Peyer's patch (tissue), 4 donors: ENCODE measurements around the gene FMNL2.

GRCh38 chr2:152200473-152201323 is 25.1 kb upstream of the STAM2 start:
- PRO-cap: bidirectional peak, plus-strand start at chr2:152200820, minus-strand start at chr2:152200653
- RAMPAGE, long total RNA, 4 experiments: no peak in any of the 4 experiments

GRCh38 chr2:152334707-152335318 is at the start of gene FMNL2:
Gene FMNL2 (plus strand): TSS chr2:152335174.
- PRO-cap: bidirectional peak, plus-strand start at chr2:152335174, minus-strand start at chr2:152335023
- RAMPAGE, long total RNA, 4 experiments: start-site peak on the plus strand in 3 of 4 experiments, at chr2:152335096-152335204 at its widest, 9 to 24 reads per replicate

DNA sequence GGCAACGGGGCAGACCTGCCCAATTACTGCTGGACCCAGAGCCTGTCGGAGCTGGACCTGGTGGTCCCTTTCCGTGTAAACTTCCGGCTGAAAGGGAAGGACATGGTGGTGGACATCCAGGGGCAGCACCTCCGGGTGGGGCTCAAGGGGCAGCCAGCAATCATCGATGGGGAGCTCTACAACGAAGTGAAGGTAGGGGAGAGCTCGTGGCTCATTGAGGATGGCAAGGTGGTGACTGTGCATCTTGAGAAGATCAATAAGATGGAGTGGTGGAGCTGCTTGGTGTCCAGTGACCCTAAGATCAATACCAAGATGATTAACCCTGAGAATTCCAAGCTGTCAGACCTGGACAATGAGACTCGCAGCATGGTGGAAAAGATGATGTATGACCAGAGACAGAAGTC is 55.2 kb downstream of the FMNL2 start:
- PRO-cap: no peak
- RAMPAGE, long total RNA, 4 experiments: start-site peak on the plus strand in 1 of 4 experiments, centred at position 163 of the sequence, 6 reads per replicate

DNA sequence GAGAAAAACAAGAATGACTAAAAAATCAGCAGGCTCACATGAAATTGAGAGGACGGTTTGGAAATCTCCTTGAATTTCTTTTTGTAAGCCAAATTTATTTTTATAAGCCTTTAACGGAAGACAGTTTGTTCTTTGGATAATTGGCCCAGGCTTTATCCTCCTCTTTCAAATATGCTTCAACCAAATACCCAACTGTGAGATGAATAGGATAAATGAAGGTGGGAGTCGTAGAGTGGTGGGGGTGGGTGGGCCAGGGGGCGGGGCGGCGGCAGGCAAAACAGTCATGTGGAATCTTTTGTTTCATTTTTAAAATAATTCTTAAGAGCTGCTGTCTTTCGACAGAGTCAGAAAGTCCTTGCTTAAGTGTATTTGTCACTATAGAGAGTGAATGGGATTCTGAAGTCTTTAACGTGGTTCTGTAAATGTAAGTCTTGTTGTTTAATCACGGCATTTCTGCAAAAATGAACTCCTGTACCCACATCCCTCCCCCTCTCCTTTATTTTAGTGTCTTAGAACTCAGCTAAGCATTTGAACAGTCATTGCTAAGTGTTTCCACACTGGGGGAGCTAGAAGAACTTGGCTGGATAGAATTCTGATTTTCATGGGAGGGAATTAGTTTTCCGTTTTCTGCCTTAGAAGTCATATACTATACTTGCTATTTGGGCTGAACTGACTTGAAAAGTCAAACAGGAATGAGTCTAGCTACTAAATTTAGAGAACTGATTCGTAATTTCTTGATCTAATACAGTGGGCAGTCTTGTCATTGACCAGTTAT is 60.9 kb downstream of the FMNL2 start:
- PRO-cap: no peak
- RAMPAGE, long total RNA, 4 experiments: no peak in any of the 4 experiments

DNA sequence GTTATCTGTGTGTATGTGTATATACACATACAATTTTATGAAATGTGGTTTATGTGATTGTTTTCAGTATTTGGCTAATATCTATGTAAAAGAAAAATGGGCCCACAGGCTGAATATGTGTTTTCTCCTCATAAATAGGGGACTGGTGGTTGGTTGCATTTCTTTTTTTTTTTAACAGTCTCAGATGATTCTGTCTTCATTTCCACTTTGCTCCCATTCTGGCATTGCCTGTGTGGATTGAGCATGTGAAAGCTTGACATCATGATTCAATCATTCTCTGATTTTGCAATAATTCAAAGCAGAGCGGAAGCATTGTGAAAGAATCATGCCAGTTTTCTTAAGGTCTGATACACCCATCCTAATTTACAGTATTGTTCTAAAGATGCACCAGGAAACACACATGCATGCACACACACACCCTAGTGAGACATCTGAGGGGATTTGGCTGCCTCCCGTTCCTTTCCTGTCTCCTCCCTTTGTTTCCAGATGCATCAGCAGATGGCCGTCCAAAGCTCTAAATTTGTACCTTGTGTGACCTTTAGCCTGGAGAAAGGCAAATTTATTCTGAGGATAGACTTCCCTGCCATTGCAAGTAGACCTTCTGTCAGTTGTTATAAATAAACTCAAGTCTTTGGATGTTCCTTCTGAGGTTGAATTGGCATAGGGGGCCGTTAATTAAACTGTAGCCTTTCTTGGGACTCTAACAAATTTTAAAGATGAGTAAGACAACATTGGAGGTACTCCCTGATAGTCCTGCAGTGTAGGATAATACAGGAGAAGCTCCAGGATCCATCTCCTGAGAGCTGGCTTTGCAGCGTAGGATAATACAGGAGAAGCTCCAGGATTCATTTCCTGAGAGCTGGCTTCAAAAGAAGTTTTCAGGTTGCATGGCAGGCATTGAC is 97.3 kb downstream of the FMNL2 start:
- PRO-cap: no peak
- RAMPAGE, long total RNA, 4 experiments: no peak in any of the 4 experiments

DNA sequence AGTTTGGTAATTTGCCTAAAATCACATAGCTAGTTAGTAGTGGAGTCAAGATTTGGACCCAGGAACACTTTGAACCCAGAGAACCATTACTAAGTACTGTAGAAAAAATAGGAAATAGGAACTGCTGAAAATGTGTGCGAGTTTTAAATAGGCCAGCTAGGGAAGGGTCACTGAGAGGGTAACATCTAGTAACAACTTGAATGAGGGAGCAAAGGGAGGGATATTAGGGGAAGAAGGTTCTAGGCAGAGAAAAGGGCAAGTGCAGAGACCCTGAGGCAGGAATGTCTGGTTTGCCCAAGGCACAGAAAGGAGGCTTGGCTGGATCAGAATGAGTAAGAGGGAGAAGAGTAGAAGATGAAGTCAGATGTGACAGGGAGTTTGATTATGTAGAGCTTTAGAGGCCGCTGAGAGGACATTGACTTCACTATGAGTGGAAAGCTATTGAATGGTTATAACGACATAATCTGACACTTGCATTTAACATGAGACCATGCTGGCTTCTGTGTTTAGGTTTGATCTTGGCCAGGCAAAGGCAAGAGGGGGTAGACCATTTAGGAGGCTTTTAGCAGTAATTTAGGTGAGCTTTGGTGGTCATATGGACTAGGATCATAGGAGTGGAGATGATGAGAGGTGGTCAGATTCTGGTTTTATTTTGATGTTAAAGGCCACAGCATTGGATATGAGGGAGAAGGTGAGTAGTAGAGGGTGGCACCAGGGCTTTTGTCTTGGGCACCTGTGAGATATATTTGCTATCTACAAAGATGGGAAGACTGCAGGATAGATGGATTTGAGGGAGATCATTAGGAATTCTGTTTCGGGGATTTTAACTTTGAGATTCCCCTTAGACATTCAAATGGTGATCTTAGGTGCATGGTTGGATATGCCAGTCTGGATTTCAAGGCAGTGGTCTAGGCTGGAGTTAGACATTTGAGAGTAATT is 140.5 kb downstream of the PRPF40A start:
- PRO-cap: no peak
- RAMPAGE, long total RNA, 4 experiments: no peak in any of the 4 experiments

GRCh38 chr2:152594796-152595309 is 122.4 kb downstream of the PRPF40A start:
- PRO-cap: no peak
- RAMPAGE, long total RNA, 4 experiments: no peak in any of the 4 experiments

- PRO-cap: no peak
- RAMPAGE, long total RNA, 4 experiments: no peak in any of the 4 experiments
Observed at GRCh38 chr2:152611753-152612041, 105.6 kb downstream of the PRPF40A start.

DNA sequence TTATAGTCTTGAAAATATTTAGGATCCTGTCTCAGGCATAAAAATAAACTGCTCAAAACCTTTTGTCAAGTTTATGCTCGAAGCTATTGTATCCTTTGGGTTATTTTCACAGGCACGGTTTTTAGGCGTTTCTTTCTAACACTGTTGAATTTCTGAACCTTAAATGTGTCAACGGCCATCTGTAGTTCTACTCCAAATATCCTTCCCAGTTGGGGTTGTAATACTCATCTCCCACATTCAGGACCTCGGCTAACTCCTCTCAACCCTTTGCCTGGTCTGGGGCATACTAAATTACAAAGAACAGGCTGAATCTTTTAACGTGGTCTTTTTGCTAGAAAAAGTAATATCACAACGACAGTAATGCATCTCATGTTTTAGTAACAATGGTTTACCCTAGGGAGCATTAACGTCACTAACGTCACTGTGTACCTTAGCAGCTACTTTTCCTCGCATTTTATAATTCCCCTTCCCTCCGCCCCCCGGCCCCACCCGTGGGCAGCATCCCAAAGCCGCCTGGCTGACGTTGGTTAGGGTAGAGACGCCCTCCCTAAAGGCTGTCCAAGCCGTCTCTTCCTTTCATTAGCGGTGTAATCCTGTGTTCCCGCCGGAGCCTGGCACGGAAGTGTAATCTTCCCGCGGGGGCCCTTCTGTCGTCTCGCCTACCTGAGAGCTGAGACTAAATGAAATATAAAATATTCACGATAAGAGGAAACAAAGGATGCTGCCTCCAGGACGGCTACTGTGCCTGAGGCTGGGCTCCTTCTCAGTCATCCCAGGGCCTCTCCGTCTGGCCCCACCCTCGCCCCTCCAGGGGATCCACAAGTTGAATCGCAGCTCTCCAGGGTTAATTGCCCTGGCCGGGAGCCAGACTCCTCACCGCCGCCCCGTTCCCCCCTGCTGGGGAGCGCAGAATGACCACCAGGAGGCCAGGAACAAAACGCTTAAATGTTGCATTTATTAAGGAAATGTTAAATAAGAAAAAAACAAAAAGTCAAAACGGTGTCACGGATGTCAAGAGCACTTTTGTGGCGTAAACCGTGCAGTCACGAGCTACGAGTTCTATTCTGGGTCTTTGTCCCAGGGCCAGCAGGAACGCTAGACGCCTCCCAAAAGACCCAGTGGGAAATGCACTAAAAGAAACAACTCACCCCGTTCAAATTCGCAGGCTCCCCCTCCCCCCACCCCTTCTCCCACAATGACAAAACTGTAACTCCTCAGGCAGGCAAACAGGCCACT is 1.7 kb downstream of the RPRM start:
- PRO-cap: no peak
- RAMPAGE, long total RNA, 4 experiments: no peak in any of the 4 experiments

- PRO-cap: no peak
- RAMPAGE, long total RNA, 4 experiments: no peak in any of the 4 experiments
Observed at GRCh38 chr2:153872445-153872875, 738 bp downstream of the GALNT13 start.

DNA sequence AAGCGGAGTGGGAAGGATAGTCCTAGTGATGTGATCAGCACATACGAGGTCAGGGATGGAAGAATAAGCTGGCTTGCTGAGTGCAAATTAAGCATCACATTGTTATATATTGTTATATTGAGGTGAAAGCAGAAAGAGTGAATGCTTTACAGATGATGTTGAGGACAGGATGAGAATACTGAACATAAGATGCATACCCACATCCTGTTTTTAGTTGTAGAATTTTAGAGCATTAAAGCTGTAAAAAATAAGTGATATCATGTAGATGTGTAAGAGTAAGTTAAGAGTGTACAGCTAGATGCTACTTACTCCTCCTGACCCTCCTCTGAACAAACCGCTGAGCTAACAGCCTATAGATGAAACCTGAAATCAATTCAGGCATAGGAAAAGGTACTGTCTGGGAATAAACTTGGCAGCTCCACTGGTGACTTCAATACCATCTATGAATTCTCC is 271.0 kb upstream of the KCNJ3 start:
- PRO-cap: no peak
- RAMPAGE, long total RNA, 4 experiments: no peak in any of the 4 experiments

DNA sequence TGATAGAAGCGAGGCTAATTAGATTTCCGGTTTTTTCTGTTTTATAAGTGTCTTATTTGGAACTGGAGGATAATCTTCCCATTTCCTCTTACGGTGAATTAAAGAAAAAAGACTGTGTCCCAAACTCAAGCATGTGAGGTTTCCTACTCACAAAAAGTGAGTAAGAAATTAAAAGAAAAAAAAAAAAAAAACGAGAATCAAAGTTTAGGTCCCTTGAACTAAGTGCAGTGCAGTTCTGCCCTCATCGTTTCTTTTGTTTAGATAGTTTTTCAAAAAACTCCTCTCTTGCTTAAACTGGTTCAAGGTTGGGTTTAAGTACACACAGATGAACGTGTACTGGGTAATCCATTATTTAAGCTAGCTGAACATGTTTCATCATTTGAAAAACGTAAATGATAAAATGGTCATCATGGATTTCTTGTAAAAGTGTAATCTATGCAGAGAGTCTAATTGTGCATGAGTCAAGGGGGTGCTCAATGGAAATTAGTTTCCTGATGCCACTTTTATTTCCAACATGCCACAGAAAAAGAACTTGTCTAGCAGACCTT is 235.8 kb upstream of the KCNJ3 start:
- PRO-cap: no peak
- RAMPAGE, long total RNA, 4 experiments: no peak in any of the 4 experiments

GRCh38 chr2:154697188-154697832 is 1.2 kb upstream of the KCNJ3 start:
- PRO-cap: unidirectional peak, plus-strand start at chr2:154697506; unidirectional peak, plus-strand start at chr2:154697573
- RAMPAGE, long total RNA, 4 experiments: start-site peak on the plus strand in 2 of 4 experiments, at chr2:154697506-154697543 at its widest, 24 to 50 reads per replicate

DNA sequence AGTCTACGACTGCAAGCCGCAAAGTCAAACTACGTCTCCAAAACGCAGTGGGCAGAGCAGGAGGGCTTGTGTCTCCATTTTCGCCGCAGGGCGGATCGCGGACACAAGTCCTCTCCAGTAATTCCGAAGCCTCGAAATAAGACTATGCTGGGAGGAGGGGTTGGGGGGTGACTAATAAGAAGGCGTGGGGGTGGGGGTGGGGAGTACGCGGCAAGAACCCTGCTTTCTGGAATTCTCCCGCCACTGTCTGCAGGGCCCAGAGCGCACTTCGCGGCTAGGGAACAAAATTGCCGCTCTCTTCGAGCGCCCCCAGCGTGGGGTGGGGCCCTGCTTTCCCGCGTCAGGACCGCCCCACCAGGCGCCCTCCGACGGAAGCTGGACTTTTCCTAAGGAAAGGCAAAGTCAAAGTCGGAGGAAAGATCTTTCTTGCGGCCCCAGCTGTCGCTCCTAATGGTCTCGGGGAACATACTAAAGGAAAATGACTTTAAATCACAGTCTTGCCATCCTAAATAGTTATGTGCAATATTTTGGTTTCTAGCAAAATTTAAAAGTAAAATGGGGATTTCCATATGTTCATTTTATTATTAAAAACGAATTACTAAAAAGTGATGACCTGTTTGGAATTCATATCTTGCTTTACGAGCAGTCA is 11.9 kb downstream of the NR4A2 start:
- PRO-cap: bidirectional peak, plus-strand start at position 243 of the sequence, minus-strand start at position 270 of the sequence
- RAMPAGE, long total RNA, 4 experiments: no peak in any of the 4 experiments

- PRO-cap: no peak
- RAMPAGE, long total RNA, 4 experiments: no peak in any of the 4 experiments
Observed at GRCh38 chr2:156328008-156328395, 4.5 kb downstream of the NR4A2 start.

DNA sequence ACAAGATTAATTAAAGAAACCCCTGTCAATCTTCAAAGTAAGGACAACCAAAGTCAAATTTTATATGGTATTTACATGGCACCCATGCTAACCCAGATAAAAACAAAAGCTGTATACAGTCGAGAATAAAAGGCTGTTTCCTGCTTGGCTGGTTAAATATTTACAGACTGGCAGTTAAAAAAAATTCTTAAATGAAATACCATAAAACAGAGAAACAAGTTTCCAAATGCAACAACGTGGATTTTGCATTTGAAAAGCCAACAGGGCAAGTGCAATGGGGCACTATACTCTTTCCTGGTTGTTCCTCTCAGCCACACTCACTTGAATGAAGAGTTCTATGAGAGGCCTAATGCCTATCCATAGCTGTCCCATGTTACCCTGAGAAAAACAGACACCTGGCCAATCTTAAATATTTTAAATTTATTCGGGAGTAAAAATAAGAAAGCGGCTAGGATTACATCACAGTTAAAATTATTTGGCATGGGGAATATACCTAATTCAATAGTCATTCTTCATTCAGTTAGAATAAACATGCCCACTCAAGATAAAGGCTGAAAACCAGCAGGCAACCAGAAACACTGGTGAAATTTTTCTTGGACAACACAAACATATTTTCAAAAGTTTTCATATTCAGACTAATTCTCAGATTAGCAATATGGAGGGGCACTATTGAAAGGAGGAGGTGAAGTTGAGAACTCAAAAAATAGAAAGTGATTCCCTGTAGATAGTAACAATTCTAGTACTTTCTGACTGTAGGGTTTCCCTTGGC is 6.2 kb upstream of the NR4A2 start:
- PRO-cap: no peak
- RAMPAGE, long total RNA, 4 experiments: no peak in any of the 4 experiments

- PRO-cap: bidirectional peak, plus-strand start at chr2:156436892, minus-strand start at chr2:156436882
- RAMPAGE, long total RNA, 4 experiments: no peak in any of the 4 experiments
Observed at GRCh38 chr2:156436736-156437244, 611 bp downstream of the GPD2 start.

DNA sequence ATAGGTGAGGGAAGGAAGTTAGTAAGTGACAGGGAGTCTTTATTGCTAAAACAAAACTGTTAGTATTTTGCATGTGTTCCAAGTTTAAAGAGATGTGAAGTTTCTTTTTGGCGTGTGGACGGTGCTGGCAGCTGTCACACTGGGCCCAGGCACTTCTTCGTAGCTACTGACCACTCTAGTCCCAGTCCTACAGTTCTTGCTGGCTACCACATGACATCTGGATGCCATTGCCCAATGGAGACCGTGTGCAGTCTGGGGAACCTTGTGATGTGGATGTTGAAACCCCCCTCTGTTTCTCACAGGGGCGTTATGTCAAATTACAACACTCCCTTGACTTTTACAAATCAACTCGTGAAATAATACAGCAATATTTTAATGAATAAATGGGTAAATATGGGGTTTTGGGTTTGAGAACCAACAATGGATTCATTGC is 1.1 kb downstream of the GPD2 start:
- PRO-cap: unidirectional peak, minus-strand start at position 168 of the sequence; unidirectional peak, minus-strand start at position 219 of the sequence
- RAMPAGE, long total RNA, 4 experiments: no peak in any of the 4 experiments

DNA sequence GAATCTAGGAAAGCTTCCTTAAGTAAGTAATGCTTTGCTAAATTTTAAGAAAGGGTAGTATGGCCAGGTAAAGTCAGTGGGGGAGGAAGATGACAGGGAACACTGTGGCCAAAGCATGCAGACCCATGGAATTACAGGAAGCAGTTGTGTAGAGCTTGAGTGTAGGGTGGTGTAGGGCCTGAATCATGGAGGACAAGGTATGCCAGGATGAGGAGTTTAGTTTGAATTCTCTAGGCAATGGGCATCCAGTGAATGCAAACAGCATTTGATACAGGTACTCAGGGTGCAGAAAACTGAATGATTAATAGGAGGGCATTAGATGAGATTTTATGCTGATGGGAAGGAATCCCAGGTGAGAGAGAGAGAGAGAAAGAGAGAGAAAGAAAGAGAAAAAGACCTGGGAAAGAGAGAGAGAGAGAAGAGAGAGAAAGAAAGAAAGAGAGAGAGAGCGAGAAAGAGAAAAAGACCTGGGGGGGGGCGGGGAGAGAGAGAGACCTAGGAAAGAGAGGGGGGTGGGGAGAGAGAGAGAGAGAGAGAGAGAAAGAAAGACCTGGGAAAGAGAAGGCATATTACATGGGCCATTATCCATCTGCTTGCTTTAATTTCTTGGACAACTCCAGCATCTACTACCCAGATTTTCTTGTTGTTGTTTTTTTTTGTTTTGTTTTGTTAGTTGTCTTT is 98.9 kb downstream of the GPD2 start:
- PRO-cap: no peak
- RAMPAGE, long total RNA, 4 experiments: start-site peak on the plus strand in 2 of 4 experiments, centred at position 335 of the sequence, 7 to 96 reads per replicate

- PRO-cap: no peak
- RAMPAGE, long total RNA, 4 experiments: start-site peak on the plus strand in 1 of 4 experiments, at chr2:156546994-156547730 at its widest, 21 reads per replicate
Observed at GRCh38 chr2:156546938-156547505, 110.8 kb downstream of the GPD2 start.